A375 (cell line): ENCODE measurements around a stretch of chr17.

DNA sequence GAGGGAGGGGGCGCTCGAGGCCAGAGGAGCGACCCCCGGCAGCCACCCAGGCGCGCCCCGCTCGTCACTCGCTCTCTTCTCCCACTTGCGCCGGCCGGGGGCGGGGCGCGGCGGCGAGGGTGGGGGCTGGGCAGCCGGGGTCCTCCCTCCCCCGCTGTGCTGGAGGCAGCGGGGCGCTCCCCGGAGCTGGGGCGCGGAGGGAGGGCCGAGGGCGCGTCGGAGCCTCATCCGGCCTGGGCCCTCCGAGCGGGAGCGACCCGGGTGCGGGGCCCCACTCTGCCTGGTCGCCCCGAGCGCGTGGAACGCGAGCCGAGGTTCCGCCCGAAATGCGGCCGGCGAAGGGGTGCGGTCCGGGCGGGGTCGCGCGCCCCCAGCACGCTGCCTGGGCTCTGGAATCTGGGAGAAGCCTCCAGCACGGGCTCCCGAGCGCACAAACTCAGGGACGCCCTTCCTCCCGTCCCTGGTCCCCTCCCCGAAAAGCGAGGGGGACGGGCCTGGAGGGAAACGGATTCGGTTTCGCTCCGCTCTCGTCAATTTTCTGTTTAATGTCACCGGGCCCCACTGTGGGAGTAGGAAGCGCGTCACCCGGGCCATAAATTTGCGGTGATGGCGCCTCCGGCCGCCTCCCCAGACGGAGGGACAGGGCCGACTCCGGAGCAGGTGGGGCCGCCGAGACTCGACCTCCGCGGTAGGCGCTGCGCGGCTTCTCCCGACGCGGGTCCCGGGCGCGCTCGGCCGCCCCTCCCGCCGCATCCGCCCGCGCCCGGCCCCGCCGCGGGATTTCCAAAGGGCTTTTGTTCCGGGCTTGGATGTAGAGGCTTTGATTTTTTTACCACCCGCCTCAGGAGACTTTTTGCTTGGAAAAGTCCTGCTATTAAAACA is 8.2 kb upstream of the BAHCC1 start:
- RAMPAGE, long total RNA: no peak

- RAMPAGE, long total RNA: no peak
These were observed 2.1 kb downstream of the BAHCC1 start for GRCh38 chr17:81397386-81397644.

DNA sequence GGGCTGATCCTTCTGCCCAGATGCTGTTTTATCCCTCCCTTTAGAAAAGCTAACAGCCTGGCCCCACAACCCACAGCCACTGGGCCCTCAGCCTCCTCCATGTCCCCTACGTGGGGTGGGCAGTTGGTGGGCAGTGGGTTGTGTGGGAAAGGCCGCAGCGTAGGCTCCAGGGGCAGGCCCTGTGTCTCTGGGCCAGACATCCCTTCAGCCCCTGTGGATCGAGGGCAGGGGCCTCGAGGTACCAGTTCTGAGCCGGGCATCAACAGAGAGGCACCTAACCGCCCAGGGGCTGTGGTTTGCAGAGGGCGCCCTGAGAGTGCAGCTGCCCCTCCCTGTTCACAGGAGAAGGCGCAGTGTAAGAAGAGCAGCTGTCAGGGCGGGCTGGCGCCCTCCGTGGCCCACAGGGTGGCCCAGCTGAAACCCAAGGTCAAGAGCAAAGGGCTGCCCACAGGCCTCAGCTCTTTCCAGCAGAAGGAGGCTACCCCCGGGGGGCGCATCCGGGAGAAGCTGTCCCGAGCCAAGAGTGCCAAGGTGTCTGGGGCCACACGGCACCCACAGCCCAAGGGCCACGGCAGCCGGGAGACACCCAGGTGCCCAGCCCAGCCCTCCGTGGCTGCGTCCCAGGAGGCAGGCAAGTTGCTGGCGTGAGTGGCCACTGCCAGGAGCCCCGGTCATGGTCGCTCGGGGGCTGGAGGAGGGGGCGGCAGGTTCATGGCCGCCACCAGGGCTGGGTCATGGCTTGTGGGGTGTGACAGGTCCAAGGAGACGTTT is 56.5 kb downstream of the ACTG1 start:
- RAMPAGE, long total RNA: no peak

DNA sequence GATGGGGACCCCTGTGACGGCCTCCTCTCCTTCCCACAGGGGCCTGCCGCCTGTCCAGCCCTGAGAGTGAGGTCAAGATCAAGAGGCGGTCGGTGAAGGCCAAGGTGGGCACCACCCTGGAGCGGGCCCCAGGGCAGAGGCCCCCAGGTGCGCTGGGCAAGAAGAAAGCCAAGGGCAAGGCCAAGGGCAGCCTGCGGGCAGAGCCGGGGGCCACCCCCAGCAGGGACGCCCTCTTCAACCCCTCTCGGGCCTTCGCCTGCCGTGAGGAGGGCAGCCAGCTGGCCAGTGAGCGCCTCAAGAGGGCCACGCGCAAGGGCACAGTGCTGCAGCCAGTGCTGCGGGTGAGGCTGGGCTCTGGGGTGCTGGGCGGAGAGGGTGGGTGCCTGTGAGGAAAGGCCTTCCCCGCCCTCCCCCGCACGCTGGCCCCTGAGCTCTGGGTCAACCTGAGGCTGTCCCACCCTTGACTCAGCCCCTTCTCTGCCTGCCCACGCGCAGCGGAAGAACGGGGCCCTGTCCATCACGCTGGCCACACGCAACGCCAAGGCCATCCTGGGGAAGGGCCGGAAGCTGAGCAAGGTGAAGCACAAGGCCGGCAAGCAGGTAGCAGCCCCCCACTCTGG is 54.4 kb downstream of the ACTG1 start:
- RAMPAGE, long total RNA: no peak

- RAMPAGE, long total RNA: no peak
These were observed 24.4 kb downstream of the ACTG1 start for GRCh38 chr17:81488270-81488592.

DNA sequence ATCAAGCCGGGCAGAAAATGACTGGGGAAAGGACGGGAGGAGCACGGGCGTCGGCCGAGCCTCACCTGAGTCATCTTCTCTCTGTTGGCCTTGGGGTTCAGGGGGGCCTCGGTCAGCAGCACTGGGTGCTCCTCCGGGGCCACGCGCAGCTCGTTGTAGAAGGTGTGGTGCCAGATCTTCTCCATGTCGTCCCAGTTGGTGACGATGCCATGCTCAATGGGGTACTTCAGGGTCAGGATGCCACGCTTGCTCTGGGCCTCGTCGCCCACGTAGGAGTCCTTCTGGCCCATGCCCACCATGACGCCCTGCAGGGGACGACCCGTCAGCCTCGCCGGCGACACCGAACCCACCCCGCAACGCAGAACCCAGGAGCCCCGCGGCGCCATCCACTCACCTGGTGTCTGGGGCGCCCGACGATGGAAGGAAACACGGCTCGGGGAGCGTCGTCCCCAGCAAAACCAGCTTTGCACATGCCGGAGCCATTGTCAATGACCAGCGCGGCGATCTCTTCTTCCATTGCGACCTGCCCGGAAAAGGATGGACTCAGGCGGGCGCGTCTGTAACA is 679 bp downstream of the ACTG1 start:
- RAMPAGE, long total RNA: no peak

DNA sequence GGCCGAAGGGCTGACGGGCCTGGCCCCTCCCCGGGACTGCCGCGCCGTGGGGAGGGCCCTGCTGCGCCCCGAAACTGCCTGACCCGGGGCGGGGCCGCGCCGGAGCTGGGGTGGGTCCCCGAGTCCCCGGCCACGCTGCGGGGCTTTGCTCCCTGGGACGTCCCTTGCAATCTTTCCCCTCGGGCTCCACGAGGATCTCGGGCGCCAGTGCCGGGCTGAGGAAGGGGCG is 394 bp upstream of the ACTG1 start:
- RAMPAGE, long total RNA: no peak

- RAMPAGE, long total RNA: no peak
These were observed 998 bp upstream of the ACTG1 start for GRCh38 chr17:81513308-81514286.

GRCh38 chr17:81539643-81540284 is 11.6 kb downstream of the FSCN2 start:
- RAMPAGE, long total RNA: no peak

GRCh38 chr17:81545422-81546176 is 6.6 kb downstream of the FAAP100 start:
- RAMPAGE, long total RNA: no peak

- RAMPAGE, long total RNA: no peak
These were observed 653 bp upstream of the FAAP100 start for GRCh38 chr17:81552803-81553209.

GRCh38 chr17:81553210-81553986 is 1.2 kb upstream of the FAAP100 start:
- RAMPAGE, long total RNA: no peak

DNA sequence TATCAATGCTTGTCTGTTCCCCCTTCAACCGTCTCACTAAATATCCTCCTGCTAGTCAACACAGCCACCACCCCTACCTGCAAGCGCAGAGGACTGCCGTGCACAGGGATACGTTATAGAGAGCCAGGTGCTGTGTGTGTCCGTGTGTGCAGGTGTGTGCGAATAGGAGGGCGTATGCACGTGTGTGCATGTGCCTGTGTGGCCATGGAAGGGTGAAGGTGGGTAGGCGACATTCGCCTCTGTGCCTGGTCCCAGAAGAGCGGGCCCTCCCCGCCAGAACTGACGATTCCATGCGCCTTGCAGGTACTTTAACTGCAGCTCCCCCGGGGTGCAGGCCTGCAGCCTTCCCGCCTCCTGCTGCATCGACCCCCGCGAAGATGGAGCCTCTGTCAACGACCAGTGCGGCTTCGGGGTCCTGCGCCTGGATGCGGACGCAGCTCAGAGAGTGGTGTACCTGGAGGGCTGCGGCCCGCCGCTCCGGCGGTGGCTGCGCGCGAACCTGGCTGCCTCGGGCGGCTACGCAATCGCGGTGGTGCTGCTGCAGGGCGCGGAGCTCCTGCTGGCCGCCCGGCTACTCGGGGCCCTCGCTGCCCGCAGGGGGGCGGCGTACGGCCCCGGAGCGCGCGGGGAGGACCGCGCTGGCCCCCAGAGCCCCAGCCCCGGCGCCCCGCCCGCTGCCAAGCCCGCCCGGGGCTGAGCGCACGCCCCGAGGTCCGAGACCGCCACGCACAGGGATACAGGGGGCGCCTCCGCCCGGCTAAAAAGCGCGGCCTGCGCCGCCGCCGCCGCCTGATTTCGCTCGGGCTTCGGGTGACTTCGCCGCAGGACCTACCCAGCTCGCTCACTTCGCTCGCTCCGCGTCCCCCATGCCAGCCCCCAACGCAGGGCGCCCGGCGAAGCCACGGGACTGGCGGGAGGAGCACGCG is 8.5 kb downstream of the PDE6G start:
- RAMPAGE, long total RNA: no peak

GRCh38 chr17:81702220-81703154 is 680 bp upstream of the MRPL12 start:
- RAMPAGE, long total RNA: no peak

DNA sequence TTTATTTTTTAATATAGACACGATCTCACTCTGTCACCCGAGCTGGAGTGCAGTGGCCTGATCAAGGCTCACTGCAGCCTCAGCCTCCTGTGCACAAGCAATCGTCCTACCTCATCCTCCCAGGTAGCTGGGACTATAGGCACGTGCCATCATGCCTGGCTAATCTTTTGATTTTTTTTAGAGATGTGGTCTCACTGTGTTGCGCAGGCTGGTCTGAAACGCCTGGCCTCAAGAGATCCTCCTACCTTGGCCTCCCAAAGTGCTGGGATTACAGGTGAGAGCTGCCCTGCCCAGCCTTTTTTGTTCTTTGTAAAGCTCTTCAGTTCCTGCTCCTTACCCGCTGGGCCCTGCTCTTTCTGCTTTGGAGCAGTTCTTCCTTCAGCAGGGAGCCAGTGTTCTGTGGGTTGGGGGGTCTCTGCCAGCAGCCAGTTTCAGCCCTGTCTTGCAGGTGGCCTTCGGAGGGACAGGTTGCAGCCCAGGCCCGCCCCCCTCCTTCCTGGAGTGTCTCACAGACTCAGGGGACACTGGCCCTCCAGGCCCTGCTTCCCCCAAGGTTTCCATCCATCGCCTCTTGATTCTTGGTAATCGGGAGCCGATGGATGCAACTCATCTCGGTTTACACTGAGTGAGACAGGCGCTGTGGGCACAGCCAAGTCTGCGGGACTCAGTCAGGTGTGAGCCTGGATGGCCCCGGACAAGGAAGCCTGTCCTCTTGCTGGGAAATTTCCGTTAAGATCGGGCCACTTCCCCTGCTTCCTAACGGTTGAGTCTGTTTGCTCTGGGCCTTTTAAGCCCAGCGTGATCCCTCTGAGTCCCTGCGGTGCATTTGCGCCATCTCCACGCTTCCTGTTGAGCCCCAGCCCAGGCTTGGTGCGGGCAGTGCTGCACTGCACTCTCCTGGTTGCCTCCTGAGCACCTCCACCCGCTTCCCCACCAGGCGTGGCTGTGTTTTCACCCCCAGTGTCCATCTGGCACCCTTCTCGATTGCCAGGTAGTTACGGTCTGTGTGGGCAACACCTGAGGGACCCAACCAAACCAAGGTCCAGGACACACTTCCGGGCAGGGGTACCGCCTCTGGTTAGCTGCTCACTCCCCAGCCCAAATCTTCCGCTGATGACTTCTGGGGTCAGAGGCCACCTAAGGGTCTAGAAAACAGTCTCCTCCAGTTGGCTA is 1.8 kb upstream of the SLC25A10 start:
- RAMPAGE, long total RNA: no peak

- RAMPAGE, long total RNA: no peak
These were observed 1.3 kb downstream of the MAFG start for GRCh38 chr17:81926191-81926689.

DNA sequence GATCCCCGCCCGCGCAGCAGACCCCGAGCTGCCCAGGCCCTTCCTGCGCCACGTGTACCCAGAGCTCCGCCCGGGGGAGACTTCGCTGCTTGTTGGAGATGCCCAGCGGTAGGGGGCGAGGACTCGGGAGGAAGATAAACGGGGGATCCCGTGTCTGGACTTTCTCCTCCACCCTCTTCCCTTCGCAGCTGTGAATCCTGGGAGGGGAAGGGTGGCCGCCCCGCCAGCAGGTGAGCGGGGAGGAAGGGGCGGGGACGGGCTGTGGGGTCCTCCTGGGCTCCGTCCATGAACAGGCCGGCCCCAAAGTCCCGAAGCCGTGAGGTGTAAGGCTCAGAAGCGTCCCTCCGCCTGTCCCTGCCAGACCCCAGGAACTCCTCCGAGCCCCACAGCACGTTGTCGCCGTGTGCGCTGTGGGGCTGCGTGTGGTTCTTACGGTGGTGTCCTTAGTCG is 706 bp upstream of the MAFG start:
- RAMPAGE, long total RNA: no peak

DNA sequence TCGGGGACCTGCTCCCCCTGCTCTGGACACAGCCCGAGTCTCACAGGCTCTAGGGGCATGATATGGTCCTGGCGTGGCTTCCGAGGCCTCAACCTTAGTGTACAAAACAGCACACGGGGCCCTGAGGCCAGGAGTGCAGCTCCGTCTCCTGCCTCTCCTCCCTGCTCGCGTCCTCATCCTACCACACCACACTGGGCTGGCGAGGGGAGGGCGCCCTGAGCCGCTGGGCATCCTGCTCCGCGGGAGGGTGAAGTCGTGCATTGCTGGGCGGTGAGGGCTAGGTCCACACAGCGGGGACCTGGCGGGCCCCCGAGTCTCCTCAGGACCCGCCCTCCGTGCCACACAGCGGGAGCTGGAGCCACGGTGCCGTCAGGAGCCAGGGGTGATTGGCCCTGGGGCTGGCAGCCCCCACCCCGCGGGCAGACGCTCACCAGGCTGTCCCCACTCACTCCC is 1.2 kb upstream of the MAFG start:
- RAMPAGE, long total RNA: no peak

DNA sequence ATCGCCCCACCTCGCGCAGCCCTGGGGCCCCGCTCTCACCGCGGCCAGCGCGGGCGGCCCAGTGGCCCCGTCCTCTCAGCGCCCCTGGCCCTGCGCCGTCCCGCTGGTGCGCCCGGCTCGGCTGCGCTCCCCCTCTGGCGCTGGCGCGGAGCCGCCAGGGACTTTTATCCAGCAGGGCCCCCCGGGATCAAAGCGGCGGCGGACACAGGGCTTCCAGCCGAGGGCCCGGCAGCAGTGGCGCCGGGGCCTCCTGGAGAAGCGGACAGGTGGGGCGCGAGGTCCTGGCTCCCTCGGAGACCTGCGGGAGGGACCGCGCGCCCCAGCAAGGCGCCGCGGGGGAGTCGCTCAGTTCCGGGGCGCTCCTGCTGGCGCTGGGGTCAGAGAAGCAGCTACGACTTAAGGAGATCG is 722 bp upstream of the NOTUM start:
- RAMPAGE, long total RNA: no peak

DNA sequence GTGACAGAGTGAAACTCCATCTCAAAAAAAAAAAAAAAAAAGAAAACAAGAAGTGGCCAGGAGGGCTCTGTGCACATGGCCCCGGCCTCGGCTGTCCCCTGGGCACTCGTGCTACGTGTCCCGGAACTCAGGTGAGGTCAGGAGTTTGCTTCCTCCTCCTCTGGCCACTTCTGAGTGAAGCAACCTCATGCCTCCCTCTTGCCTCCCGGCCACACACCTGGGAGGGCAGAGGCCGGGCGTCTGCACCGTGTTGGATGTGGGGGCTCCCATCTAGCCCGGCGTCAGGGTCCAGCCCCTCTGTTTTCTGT is 22.1 kb downstream of the ASPSCR1 start:
- RAMPAGE, long total RNA: no peak